Skin of body (tissue), 2 donors: ENCODE measurements around a stretch of chr3.

GRCh38 chr3:128035959-128036487 is 16.2 kb upstream of the SEC61A1 start:
- RAMPAGE, long total RNA = no peak

- RAMPAGE, long total RNA = no peak
Measured at GRCh38 chr3:128076643-128077547, 24.7 kb downstream of the SEC61A1 start.

DNA sequence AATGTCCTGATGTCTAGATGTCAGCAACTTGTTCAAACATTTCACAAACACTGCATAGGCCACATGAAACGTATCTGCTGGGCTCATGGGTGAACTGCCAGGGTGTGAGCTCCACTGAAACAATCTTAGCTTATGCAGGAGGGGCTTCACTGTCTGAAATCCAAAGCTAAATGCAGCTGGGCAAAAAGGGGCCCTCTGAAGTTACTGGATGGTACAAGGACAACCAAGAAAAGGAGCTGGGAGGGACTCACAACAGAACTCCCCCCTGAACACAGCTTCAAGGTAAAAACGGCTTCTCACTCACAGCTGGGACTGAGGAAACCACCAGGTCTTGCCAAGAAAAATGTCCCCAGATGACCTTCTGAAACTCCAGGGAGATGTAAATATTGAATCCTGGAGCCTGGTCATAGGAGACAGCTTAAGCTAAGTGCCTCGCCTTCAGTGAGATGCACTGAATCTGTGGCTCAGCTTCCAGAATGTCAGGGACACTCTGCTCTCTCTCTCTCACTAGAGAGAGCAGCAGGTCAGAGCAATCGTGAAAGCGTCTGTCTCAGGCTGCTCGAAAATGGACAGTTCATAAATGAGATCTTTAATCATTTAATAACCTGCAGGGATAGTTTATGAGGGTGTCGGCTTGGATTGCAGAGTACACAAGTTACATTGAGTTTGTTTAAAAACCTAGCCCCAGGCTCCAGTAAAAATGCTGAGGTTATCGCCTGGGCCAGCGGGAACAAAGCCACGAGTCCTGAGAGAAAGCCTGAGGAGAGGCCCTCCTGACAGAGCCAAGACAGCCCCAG is 32.1 kb downstream of the SEC61A1 start:
- RAMPAGE, long total RNA = no peak

DNA sequence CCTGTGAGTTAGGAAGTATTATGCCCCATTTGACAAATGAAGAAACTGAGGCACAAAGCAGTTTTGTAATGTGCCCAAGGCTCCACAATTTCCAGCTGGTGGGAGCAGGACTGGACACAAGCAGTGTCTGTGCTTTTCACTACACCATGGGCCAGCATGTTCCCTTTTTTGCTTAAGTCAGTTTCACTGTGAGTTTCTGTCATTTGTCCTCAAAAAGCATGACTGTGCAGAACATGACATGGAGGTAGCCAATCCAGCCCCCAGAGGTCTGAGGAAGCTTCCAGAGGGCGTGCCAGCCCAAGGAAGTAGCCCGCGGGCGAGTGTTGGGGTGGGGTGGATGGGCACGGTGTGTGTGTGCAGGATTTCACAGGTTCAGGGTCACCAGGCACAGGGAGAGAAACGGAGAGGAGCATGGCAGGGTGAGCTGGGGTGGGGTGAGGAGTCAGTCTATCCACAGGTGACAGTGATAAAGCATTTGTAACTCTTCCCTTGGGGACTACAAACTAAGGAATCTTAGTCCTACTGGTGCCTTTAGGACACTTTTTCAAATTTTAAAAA is 8.0 kb upstream of the EEFSEC start:
- RAMPAGE, long total RNA = no peak

DNA sequence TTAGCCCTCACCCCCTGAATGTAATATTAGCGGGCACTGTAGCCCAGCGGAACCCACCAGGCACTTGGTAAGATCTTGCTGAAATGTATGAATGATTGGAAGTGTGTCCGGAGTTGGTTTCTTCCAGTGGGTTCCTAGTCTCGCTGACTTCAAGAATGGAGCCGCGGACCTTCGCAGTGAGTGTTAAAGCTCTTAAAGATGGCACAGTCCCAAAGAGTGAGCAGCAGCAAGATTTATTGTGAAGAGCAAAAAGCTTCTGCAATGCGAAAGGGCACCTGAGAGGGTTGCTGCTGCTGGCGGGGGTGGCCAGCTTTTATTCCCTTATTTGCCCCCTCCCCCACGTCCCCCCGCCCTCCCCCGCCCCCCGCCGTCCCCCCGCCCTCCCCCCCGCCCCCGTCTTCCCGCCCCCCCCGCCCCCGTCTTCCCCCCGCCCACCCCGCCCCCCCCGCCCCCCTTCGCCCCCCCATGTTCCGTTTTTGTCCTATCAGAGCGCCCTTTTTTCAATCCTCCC is 671 bp upstream of the EEFSEC start:
- RAMPAGE, long total RNA = no peak

DNA sequence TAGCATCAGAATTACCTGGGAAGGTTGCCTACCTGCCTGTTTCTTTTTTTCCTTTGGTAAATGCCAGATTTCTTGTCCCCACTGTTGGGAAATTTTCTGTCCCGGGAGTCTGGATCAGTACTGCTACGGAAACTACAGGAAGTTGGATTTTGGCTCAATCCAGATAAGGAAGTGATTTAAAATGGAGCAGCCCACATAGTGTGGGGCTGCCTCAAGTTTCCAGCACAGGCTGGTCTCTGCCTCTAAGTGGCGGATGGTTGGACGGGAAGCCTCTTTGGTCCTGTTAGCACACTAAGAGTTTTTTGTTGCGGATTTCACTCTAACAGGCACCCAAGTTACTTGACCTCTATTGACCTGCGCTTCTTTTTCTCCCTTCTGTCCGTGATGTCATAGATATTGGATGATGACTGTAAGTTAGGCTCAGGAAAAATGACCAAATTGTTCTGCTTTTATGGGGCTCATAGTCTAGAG is 54.7 kb downstream of the EEFSEC start:
- RAMPAGE, long total RNA = no peak

- RAMPAGE, long total RNA = no peak
Measured at GRCh38 chr3:128231451-128231996, 78.2 kb downstream of the EEFSEC start.

DNA sequence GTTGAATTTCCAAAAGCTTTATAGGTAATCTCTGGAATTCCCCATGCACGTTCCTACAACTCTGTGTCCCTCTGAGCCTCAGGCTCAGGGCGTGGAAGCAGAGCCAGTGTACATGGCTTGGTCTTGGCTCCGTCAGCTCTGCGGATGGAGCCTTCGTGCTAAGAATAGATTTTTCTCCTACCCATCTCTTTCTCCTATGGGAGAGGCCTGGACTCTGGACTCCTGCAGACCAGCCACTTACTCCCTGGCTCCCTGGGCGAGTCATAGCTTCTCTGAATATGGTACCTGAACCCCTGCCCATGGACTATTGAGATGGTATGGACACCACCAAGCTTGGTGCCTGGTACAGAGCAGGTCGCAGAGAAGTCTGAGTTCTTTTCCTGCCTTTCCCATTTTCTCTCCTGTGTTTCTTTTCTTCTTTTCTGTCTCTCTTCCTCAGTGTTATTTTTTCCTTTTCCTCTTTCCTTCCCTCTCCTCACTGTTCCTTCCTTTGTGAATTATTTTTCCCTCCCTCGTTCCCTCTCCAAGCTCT is 100.0 kb downstream of the EEFSEC start:
- RAMPAGE, long total RNA = no peak

DNA sequence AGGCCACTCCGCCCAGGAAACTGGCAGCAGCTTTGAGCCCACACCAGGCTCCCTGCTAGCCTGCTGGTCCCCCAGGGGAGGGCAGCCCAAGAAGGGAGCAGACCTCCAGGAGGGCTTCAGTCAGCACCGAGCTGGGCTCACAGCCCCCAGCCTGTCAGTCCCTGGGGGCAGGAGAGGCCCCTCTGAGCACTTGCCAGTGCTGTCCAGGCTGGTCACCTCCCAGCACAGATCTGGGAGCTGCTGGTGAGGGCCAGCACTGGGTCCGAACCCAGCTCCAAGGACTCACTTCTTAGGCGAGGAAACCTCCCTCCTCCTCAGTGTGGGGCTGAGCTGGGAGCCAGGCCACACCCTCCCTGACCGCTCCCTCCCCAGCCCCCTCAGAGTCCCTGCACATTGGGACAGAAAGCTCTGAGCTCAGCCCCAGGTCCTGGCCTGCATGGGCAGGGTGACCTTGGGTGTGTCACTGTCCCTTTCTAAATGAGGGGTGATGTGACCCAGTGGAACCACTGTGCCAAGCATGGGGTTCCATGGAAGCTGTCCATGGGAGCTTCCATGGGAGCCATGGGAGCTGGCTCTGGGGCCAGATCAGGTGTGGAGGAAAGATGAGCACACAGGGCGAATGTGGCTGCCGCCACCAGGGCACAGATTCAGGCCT is 56.7 kb downstream of the DNAJB8 start:
- RAMPAGE, long total RNA = no peak

DNA sequence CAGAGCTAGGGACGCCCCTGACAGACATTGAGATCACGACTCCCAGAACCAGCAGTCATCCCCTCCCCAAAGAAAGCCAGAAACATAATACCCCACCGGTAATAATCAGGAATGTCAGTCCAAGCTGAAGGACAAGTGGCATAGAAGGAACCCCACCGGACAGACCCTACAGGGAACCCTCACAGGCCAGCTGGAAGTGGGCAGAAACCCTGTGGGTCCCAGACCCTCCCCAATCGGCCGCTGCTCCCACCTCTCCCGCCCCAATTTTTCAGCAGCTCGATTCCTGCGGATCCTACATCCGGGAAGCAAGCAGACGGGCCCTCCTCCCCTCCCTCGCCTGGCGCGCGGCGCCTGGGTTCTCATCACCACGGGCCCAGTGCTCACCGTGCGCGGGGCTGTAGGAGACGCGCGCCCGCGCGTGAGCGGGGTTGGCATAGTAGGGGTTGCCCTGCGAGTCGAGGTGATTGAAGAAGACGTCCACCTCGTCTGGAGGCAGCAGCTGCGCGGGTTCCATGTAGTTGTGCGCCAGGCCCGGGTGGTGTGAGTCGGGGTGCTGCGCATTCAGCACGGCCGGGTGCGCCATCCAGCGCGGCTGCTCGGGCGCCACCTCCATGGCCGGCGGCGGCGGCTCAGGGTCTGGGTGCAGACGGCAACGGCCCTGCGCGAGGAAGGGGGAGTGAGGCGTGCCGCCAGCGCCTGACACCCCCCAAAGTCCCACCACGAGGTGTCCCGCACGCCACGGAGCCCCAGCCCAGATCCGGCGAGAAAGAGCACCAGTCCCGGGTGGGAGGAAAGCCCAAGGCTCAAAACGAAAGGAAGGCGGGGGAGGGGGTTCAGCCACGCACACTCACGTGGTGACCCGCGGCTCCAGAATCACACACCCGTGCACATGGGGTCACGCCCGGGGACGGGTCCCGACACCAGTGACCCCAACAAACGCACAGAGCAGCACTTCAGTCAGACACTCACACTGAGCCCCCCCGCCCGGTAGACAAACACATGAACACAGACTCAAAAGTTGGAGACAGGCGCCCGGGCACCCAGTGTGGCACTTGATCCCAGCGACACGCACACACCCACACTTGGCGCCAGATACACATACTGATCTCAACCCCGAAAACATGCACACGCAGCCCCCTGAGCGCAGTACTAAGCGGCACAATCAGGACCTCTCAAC is 6.2 kb downstream of the GATA2 start:
- RAMPAGE, long total RNA = no peak

GRCh38 chr3:128489892-128491018 is 2.7 kb downstream of the GATA2 start:
- RAMPAGE, long total RNA = no peak

DNA sequence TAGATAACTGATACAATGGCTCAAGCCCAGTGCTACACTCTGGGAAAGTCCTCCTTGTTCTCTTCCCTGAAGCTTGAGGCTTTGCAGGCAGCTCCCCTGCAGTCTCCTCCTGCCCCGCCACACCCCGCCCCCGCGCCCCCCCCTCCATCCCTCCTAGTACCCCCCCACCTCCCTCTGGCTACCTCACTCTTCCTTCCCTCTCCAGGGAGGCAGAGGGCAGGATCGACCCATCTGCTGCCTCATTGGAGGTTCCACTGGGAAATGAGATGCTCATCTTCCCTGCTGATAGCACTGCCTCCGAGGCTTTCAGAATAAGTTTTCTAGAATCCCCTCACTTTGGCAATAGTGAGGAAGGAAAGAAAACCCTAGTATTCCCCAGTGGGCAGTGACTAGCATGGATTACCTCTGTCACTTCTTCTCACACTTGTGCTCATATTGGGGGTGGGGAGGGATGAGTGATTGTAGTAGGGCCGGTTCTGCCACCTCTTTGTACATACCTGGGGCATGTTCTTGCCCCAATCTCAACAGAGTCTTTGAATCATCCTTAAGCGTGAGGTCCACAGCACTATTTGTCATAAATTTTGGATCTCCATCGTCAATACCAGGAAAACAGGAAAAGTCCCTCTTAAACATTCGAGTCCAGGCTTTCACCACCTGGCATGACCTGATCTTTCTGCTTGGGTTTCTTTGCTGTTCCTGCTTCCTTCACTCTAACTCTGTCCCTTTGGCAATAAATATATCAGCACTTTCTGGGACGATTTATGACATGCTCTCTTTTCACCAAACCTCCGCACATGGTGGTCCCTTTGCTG is 16.2 kb upstream of the RAB7A start:
- RAMPAGE, long total RNA = no peak

DNA sequence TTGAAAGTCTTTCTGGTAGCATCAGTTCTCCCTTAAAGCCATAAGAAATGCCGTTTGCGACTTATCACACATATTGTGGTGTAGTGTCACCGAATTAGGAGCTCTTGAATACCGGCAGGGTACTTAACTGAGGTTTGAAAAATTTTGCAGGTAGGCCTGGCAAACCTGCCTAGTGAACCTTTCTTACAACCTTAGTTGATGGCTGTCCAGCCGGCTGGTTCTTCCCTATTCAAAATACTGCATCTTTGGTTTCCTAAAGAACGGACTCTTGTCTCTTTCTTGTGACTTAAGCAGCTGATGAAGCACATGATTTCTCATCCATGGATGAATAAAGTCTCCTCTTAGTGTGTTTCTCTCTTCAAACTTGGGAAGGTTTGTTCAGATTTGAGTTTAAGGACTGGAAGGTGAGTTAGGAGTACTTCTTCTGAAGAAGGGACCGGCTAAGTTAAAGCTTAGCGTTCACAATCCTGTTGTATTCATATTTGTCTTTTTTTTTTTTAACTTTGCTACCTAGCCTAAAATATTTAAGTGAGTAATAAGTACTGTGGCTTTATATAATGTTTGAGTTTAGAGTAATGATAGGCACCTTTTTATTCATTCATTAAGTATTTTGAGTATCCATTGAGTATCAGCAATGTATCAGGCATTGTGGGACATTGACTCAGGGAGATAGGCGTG is 1.6 kb downstream of the RAB7A start:
- RAMPAGE, long total RNA = no peak

DNA sequence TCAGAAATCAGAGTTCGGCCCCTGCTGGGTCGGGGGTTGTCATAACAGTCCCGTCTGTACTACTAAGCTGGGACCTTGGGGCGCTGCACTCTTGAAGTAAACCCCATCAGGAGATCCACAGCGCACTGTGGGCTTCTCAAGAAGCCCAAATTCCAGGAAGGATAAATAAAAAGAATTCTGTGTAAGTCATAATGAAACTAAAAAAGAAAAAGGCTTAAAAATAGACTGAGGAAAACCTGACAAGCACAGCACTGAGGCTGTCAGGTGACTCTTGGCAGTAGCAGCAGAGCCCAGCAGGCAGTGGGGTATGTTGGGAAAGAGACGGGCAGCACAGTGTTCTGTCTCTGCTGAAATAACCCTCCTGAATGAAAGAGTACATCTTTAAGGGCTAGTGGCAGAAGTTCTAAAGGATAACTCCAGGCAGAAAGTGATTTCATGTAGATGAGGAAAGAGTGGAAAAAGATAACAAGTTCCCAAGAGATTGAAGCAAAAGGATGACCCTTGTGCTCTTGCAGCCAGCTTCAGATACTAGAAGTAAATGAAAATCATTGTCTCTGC is 74.5 kb downstream of the RAB7A start:
- RAMPAGE, long total RNA = no peak

GRCh38 chr3:128880442-128881276 is 1.2 kb downstream of the ACAD9 start:
- RAMPAGE, long total RNA = no peak

DNA sequence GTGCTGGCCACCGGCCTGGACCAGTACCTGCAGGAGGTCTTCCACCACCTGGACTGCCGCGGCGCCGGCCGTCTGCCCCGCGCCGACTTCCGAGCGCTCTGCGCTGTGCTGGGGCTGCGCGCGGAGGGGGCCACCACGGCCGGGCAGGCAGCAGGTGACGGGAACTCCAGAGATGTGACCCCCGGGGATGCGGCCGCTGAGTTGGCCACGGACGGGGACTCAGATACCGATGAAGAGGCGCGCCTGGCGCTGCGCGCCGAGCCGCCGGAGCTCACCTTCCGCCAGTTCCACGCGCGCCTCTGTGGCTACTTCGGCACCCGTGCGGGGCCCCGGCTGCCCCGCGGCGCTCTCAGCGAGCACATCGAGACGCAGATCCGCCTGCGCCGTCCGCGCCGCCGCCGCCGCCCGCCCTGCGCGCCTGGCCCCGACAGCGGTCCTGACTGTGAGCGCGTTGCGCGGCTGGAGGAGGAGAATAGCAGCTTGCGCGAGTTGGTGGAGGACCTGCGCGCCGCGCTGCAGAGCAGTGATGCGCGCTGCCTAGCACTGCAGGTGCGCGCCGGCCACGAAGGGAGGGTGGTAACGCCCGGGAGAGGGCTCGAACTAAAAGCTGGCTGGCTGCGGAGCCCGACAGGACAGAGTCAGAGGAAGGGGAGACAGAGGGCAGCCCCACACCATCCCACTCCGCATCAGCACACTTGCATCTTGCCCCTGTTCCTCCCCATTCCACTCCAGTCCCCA is 841 bp downstream of the EFCC1 start:
- RAMPAGE, long total RNA = no peak

DNA sequence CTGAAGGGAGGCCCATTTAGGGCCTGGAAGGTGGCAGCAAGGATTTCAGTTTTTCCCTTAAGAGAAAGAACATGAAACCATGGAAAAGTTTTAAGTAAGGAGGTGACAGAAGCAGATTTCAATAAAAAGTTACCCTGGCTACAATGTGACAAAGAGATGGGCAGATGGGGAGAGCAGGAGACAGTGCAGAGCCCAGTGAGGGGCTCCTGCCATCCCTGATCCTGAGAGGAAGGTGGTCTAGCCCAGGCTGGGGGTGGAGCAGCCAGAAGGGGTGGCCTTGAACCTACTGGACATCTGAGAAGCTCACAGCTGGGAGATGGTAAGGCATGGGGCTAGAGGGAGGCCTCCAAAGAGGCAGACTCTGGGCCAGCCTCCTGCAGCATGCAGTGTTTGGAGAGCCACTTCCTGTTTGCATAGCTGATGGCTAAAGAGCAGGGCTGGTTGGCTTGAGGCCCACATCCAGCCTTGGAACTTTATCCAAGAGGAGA is 4.4 kb downstream of the EFCC1 start:
- RAMPAGE, long total RNA = no peak

DNA sequence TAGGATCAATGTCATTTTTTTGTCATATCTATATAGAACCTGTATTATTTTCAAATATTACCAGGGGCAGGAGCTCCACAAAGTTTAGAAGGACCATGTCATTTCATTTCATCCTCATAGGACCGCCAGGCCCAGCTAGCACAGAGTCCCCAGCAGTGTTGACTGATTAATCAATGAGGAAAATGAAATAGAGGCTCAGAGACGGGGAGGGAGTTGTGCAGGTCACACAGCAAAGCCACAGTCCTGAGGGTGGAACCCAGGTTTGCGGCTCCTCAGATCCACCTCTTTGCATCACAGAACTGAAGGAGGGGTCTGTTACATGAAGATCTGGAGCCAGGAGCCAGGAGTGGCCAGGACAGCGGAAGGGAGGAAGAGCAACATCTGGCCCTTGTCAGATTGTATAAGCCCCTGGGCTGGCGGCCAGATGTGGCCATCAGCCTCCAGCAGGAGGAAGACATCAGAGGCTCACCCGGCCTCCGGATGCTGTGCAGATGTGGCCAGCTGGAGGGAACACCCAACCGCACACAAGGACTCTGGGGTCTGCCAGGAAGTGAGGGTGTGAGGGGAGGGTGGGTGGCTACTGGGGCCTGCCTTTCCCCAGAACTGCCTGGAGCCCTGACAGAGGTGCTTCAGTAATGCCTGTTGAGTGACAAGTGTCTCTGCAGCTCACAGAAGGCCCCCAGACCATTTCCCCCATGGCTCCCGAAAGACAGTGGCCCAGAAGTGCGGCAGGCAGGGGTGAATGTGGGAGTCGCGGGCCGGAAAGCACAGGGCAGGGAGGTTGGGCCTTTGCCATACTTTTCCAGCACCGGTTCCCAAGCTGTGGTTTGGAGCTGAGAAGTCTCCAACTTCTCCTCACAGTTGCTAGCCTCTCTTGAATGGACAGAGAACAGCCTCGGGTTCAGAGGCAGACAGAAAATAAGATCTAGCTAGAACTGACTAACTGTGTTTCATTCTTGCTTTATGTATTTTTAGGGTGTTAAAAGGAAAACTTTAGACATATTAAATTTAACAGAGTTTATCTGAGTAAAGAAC is 21.3 kb downstream of the EFCC1 start:
- RAMPAGE, long total RNA = no peak

DNA sequence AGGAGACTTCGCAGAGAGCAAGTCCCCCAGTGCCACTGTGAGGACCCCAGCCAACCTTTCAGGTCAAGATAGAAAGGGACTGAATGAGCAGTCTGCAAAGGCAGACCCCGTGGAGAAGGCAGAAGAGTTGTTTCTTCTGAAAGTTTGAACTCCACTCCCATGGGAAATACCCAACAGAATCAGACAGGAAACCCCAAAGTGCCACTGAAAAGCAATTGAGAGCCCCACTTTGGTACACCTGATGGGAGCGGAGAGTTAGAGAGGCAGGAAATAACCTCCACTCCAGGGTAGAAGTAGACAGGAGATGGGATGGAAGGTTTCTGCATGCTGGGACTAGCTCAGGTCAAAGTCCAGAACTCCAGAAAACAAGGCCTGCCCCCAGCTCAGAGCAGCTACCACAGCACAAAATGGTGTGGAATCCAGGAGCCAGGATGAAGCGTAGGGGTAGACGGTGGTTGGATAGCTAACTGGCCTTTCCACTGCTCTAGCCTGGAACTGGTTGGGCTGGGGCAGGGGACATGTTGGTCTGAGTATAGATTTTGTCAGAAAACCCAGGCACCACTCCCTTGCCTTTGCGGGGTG is 1.8 kb upstream of the RAB43 start:
- RAMPAGE, long total RNA = no peak

GRCh38 chr3:129195596-129196415 is 12.1 kb upstream of the CNBP start:
- RAMPAGE, long total RNA = no peak